SJSA1 (cell line): ENCODE data around the gene TVP23B.

GRCh38 chr17:17778446-17779488 is 58.0 kb downstream of the SREBF1 start:
- RAMPAGE, long total RNA = no peak

GRCh38 chr17:17781127-17781767 is 55.5 kb downstream of the SREBF1 start:
- RAMPAGE, long total RNA = no peak

DNA sequence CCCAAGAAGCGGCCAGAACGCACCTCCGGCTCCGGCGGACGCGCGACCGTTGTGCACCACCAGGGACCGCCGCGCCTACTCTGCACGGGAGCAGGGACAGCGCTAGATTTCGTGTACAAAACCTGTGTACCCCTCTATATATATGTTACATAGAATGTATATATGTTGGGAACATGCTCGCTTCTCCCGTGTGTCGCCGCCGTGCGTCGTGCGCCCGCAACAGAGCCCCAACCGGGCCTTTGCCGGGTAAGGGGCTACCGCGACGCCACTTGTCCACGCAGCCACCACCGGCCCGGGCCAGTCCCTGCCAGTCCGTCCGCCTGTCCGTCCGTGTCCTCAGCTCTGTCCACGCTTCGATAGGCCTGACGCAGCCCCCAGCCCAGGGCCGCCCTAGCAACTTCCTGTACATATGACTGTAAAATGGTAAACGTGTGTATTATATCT is 26.0 kb downstream of the SREBF1 start:
- RAMPAGE, long total RNA = no peak

DNA sequence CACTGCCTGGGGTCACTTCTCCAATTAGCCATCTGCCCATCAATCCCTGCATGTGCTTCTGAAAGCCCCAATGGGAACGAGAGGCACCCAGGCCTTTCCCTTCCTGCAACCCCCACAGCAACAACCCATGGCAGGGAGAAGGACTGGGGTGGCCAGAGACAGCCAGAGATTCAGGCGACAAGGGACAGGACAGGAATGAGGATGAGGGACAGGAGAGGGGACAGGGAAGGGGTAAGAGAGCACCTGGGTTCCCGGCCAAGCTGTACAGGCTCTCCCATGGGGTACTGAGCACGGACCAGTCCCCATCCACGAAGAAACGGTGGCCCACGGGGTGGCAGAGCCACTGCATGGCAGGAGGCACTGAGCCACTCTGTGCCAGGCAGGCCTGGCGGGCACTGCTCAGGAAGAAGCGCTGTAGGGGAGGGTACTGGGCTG is 21.2 kb downstream of the SREBF1 start:
- RAMPAGE, long total RNA = no peak

DNA sequence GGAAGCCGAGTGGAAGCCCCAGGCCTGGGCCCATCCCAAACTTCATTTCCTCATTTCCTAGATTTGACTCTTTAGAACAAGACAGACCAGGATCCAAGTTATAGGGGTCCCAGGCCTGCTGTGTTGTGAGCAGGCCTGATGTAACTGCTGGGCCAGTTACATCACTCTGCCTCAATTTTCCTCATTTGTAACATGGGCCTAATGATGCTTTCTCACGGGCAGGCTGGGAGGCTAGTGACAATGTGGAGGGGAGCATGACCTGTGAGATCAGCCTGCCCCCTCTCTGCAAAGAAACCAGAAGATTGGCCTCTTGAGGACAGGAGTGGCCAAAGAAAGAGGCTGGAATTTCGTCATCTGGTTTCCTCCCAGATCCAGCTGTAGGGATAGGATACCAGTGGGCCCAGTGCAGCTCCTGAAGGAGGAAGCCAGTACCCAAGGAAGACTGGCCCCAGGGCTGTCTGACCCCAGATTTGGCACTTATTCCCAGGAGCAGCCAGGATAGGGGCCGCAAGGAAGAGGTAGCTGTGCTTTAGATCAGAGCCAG is 564 bp upstream of the SREBF1 start:
- RAMPAGE, long total RNA = no peak

GRCh38 chr17:17840237-17840763 is 3.5 kb upstream of the SREBF1 start:
- RAMPAGE, long total RNA = no peak

DNA sequence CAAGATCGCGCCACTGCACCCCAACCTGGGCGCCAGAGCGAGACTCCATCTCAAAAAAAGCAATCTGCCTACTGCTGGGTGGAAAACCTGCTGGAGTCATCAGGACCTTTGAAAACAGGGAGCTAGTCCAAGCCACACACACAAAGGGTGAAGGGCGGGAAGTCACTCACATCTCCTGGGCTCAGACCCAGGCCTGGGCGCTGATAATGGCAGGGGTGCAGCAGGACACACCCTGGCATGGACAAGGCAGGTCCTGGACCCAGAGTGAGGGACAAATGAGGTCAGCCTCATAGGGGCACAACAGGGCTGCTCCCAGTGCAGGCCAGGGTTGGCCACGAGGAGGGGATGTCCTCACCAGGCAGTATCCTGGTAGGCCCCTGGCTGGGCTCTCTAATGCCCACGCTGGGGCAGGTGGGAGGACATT is 23.1 kb upstream of the SREBF1 start:
- RAMPAGE, long total RNA = no peak

- RAMPAGE, long total RNA = no peak
These were observed 1.4 kb downstream of the GID4 start for GRCh38 chr17:18040324-18041199.

DNA sequence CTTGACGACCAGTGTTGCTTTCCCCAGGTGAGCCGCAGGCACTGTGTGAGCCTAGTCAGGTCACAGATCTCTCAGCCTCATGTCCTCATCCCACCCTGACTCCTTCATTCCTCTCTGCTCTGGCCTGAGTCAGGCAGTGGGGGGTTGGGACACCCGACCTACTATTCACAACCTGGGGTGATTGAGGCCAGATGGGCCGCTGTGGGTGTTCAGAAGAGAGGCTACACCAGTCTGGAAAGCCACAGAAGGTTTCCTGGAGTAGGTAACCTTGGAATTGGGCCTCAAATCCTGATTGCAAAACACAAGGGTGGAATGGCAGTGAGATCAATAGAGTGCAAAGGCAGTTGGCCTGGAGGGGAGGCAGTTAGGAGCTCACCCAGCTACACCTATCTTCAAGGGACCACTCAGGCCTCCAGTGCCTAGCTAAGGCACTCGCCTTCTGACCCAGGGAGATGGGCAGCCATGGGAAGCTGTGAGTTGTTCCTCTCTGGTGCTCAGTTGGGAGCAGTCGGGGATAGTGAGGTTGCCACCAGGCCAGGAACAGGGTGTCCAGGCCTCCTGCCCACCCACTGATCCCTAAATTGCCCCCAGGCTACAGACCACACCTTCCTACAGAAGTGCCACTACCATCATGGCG is 29.8 kb downstream of the MYO15A start:
- RAMPAGE, long total RNA = no peak

- RAMPAGE, long total RNA = no peak
These were observed 4.7 kb downstream of the ALKBH5 start for GRCh38 chr17:18188116-18188892.

DNA sequence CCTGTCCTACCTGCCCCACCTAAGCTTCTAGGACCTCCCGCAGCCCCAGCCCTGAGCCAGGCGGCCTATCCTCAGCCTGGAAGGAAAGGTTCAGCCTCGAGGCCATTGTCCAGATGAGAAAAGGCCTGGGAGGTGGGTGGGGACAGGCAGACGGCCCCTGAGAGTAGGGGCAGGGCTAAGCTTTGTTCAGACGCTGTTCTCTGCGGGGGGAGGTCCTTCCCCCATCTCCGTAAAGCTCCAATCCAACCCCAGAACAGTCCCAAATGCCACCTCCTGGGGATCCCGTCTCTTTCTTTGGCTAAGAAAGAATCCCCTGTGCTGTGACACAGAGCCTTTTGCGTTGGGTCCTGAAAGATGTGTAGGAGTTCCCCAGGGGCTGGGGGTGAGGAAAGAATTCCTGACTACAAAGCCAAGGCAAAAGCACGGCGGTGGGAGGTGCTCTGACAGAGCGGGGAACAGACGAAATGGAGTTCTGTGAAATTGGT is 746 bp upstream of the LLGL1 start:
- RAMPAGE, long total RNA = no peak

- RAMPAGE, long total RNA = no peak
These were observed 9.6 kb downstream of the SMCR8 start for GRCh38 chr17:18324562-18325296.

- RAMPAGE, long total RNA = no peak
These were observed 12.0 kb downstream of the SMCR8 start for GRCh38 chr17:18326817-18327741.

GRCh38 chr17:18780832-18781875 is at the start of gene TVP23B:
Gene TVP23B (plus strand): TSS chr17:18781183.
- RAMPAGE, long total RNA = start-site peak on the plus strand at chr17:18781265-18781275, 123 and 47 reads in 2 replicates

DNA sequence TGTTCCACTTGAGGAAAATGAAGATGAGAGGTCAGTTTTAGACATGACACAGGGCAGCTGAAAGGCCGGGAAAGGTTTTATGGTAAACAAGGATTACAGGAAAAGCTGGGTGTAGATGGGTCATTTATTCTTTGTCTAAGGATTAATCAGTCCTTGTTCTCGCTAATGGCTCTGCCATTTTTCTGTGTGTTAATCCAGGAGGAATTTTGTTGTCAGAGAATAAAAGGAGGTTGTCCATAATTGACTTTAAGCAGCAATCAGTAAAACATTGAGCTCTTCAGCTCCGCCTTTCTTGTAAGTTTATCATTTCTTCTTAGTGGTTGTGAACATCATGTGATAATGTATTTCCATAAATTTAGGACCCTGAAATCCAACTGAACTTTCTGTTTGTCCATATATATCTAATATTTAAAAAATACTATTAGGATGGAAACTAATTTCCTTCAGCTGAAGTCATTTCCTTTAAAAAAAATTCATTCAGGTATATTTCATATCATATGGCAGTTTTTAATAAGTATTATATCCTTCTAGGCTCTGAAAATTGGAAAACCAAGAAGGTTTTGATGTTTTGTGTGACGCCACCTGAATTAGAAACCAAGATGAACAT is 7.4 kb downstream of the PRPSAP2 start:
- RAMPAGE, long total RNA = no peak

GRCh38 chr17:18963100-18963660 is 11.2 kb downstream of the SLC5A10 start:
- RAMPAGE, long total RNA = no peak

DNA sequence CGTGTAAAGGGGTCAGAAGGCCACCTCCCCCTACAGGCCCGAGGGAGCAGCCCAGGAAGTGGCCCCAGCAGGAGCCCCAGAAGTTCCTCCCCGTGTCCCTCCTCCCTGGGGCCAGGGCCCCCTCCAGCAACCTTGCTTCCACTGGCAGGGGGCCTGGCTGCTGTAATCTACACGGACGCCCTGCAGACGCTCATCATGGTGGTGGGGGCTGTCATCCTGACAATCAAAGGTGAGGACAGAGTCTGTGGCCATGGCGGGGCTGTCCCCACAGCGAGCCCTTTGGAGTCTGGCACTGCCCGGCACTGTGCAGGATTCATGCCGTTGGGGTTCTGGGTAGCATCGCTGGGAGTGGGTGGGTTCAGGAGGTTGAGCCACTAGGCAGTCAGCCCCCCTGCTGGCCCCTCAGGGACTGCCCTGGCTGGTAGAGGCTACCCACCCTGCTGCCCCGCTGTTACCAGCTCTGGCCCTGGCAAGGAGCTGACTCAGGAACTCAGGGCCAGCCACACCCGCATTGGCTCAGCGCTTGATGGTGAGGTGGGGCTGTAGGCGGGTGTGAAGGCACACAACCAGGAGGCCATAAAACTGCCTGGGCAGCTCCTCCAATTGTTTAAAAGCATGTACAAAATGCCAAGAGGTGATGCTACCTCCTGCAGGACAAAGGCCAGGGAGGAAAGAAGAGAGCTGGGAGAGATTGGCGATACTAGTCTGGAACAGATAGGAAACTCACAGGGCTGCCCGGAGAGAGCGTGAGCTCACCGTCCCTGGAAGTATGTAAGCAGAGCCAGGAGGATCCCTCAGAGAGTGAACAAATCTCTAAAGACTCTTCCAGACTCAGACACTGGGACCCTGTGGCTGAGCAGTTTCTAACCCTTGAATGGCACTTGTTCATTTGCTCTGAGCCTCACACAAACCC is 17.5 kb downstream of the SLC5A10 start:
- RAMPAGE, long total RNA = no peak

DNA sequence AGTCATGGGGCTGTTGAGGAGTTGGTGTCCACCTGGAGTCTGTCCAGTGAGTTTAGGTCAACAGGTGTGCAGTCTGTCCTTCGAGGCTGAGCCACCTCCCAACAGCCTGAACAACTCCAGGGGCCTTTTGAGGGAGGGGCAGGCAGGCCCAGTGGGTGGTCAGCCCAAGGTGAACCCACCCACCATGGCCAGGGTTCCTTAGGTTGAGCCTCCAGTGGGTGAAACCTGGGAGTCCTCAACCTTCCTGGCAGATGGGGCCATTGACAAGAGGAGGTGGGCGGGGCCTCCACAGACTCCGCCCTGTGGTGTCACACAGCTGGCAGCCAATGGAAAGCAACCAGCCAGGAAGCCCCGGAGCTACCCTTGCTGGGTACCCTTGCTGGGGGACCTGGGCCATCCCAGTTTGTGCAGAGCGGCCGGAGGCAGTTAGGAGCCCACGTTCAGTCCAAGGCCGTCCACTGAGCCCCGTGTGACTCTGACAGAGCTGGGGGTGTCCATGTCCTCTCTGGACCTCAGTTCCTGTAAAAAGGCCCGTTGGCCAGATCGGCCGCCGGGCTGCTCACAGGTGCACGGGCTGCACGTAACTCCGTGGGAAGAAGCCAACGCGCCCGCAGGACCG is 16.9 kb upstream of the FAM83G start:
- RAMPAGE, long total RNA = no peak

- RAMPAGE, long total RNA = no peak
These were observed 17.6 kb upstream of the GRAP start for GRCh38 chr17:19064278-19064784.

DNA sequence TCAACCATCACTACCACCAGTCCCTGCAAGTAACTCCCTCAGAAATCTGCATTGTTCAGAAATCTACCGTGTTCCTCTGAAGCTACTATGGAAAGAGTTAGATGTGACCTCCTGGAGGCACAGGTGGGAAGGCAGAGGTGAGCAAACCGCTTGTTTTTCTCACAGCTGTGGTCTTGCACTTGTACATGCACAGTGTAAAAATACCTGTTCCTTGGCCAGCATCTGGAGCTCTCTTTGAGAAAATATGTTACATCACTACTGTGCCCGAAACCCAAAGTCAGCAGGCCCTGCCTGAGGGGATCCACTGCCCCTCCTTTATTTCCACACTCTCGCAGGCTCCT is 34.4 kb downstream of the EPN2 start:
- RAMPAGE, long total RNA = no peak